Islet of Langerhans (tissue), 1 donor: ENCODE data around the genes FAM110A and PSMF1.

DNA sequence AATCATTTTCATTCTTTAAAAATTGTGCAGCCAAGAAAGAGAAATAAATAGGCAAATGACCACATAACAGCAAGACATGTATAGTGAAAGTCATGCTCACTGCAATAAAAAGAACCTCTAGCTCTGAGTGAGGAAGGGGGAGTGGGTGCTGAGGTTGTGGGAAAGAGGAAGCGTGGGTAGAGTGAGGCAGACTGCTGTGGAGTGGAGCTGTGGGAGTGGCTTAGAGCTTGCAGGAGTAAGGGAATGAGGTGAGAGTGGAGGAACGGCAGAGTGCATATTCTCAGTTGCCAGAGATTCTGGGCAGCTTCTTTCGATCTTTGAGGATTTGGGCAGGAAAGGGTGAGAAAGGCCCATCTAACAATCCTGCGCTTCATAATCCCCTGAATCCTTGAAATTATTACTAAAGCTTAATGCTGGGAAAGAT lies 10.5 kb downstream of the DEFB129 start:
- RRBS, result no CpG with 5 or more reads among the region's 4 CpGs

GRCh38 chr20:297842-298029 lies 366 bp downstream of the ZCCHC3 start:
- RRBS, result 3% methylated on average over 26 of the region's 30 CpGs

- RRBS, result 3% methylated on average over 18 of the region's 75 CpGs
These were observed 1.0 kb upstream of the SOX12 start for GRCh38 chr20:323945-325073.

DNA sequence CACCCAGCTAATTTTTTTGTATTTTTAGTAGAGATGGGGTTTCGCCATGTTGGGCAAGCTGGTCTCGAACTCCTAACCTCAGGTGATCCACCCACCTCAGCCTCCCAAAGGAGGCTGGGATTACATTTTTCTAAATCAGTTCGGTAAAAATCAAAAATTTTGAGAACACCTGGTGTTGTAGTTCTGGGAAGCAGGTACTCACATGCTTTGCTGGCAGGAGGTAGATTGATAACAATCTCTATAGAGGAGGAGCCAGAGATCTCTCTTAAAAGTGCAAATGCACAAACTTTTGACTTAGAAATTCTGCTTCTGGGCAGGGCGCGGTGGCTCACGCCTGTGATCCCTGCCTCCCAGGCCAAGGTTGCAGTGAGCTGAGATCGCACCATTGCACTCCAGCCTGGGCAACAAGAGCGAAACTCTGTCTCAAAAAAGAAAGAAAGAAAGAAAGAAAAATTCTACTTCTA lies 14.6 kb upstream of the TRIB3 start:
- RRBS, result no CpG with 5 or more reads among the region's 8 CpGs

GRCh38 chr20:401731-402384 lies 6.2 kb upstream of the RBCK1 start:
- RRBS, result no CpG with 5 or more reads among the region's 7 CpGs

DNA sequence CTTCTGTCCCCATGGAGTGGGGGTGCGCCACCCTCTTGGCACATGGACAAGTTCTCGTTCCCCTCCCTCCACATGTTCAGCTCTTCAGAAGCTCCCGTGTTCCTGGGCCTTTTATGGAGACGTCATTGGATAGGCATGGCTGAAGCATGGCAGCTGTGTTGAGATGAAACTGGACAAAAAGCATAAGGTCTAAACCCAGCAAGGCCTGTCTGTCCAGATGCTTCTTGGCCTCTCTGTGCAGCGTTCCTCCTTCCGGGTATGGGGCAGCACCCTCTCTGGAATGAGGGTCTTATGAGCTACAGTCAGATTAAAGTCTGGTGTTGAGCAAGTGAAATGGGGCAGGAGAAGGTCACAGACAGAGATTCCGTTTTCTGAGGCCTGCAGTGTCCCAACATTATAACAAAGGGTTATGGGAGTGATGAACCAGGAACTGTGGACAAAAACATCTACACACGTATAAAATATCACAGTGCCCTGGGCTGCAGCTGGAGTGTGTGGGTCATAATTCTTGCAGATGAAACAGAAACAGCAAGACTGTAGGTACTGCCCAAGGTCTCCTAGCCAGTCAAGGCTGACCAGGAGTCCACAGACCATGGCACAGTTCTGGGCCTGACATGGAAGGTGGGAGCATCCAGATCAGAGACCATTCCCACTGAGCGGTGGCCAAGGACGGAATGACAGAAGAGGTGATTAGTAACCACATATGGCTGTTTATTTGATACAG lies 26.6 kb downstream of the TBC1D20 start:
- RRBS, result no CpG with 5 or more reads among the region's 10 CpGs

- RRBS, result no CpG with 5 or more reads among the region's 14 CpGs
These were observed 23.8 kb downstream of the TBC1D20 start for GRCh38 chr20:438333-439141.

DNA sequence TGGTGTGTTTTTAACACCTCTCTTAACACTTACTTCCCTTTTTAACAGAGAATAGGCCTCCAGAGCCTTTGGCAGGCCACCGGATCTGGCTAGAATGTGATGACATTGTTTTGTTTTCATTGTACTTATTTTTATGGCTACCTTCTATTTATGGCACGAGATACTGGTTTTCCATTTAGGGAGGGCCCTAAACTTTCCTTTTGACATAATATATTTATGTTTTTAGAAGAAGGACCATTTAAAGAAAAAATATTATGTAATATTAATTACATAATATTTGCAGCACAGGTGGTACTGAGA lies 21.6 kb downstream of the TCF15 start:
- RRBS, result no CpG with 5 or more reads among the region's 2 CpGs

GRCh38 chr20:652302-652813 lies 642 bp downstream of the SRXN1 start:
- RRBS, result no CpG with 5 or more reads among the region's 13 CpGs

DNA sequence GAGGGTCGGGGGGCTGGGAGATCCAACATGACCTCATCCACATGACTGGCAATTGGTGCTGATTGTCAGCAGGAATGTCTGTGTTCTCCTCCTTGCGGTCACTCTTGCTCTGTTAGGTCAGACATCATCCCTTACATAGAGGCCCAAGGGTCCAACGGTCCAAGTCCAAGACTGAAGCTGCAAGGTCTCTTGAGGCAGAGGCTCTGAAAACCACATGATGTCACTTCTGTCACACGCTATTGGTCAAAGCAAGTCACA lies 17.6 kb downstream of the SLC52A3 start:
- RRBS, result no CpG with 5 or more reads among the region's 4 CpGs

- RRBS, result 4% methylated on average over 15 of the region's 82 CpGs
These were observed at the start of gene FAM110A for GRCh38 chr20:833098-834417. FAM110A (plus strand) TSS chr20:833715.

DNA sequence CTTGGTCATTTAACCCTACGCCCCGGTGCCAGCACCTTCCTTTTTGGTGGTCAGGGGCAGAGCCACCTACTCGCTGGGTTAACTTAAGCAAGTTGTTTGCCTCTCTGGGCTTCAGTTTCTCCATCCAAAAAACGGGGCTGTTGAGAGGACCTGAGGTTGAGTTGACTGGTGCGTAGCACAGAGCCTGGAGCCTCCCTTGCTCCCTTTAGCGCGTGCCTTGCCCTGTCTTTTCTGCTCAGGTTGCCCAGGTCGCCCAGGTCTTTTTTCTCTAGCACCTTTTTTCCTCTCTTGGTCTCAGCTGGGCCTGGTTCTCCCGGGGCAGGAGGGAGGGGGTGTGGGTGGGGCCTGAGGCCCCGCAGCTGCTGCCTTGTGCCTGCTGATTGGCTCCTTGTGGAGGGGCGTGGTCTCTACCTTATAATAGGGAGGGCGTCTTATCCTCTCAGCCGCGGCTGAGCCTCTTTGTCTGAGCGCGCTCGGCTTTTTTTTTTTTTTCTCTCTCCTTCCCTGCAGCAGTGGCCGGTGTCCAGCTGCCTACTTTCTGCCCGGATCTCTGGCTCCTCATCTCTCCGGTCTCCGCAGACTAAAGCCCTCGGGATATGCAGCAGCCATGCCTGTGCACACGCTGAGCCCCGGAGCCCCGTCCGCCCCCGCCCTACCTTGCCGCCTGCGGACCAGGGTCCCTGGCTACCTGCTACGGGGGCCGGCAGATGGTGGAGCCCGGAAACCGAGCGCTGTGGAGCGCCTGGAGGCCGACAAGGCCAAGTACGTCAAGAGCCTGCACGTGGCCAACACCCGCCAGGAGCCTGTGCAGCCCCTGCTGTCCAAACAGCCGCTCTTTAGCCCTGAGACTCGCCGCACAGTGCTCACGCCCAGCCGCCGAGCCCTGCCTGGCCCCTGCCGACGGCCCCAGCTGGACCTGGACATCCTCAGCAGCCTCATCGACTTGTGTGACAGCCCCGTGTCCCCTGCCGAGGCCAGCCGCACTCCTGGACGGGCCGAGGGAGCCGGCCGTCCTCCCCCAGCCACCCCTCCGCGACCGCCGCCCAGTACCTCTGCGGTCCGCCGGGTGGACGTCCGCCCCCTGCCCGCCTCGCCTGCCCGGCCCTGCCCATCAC lies 11.0 kb downstream of the FAM110A start:
- RRBS, result 45% methylated on average over 26 of the region's 67 CpGs

GRCh38 chr20:1118534-1119674 lies at the start of gene PSMF1:
PSMF1 (plus strand) TSS chr20:1118602.
- RRBS, result 4% methylated on average over 27 of the region's 60 CpGs

- RRBS, result no CpG with 5 or more reads among the region's 5 CpGs
These were observed 2.4 kb downstream of the FKBP1A start for GRCh38 chr20:1390428-1390864.

GRCh38 chr20:1537537-1538138 lies 19.9 kb downstream of the SIRPD start:
- RRBS, result no CpG with 5 or more reads among the region's 6 CpGs

GRCh38 chr20:1663856-1664227 lies 6.3 kb upstream of the SIRPG start:
- RRBS, result no CpG with 5 or more reads among the region's 3 CpGs

DNA sequence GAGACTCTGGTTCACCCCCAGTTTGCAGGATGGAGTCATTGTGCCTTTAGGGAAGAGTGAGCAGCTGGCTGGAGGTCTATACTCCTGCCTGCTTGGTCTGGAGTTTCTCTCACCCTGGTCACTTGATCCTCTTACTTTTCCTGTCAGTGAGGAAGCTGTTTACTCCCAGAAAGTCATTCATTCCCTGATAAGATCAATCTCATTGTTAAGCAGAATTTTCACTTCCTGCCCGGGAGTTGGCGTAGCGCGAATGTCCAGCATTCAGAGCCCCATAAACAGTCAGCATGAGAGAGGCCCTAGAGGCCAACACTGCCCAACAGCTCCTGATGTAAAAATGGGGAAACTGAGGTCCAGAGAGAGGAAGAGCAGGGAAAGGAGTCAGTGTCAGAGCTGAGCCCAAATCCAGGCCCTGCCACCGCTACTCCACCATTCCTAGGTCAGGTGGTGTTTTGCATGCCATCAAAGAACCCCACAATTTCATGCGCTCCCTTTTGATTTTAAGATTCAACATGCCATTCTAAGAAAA lies 70.3 kb upstream of the SIRPA start:
- RRBS, result no CpG with 5 or more reads among the region's 6 CpGs

GRCh38 chr20:1832691-1833046 lies 62.5 kb upstream of the SIRPA start:
- RRBS, result 64% methylated on average over 3 of the region's 12 CpGs

DNA sequence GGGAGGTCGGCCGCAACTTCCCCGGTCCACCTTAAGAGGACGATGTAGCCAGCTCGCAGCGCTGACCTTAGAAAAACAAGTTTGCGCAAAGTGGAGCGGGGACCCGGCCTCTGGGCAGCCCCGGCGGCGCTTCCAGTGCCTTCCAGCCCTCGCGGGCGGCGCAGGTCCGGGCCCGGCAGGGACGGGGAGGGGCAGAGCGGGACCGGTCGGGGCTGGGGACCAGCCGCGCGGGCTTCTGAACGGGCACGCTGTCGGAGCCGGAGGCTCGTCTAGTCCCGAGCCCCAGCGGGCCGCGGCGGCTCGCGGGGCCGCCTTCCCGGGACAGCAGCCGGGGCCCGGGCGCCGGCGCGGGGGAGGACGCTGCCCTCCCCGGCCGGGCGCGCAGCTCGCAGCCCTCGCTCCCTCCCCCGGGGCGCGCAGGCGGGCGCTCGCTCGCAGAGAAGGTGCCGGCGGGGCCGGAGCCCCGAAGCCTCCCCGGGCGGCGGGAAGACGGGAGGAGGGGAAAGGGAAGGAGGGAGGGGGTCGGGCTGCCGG lies 786 bp upstream of the SIRPA start:
- RRBS, result 3% methylated on average over 39 of the region's 69 CpGs

DNA sequence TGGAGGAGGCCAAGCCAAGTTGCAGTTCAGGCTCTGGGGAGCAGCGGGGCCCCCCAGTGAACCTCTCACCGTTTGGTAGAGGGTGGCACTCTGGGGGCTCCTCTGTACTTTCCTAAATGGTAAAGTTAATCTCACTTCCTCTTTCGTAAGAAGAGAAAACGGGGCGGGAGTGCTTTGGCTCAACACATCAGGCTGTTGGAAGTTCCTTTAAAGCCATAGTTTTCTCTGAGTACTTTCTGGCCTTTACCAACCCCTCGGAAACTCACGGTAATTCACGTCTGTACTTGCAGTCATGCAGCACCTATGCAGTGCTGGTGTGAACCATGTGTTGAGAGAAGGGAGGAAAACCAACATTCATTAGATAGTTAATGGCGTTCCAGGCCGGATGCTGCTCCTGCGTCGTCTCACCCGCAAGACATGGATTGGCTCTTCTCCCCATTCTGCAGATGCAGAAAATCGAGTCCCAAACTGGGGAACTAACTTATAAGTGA lies 2.9 kb downstream of the SIRPA start:
- RRBS, result no CpG with 5 or more reads among the region's 14 CpGs